Right ventricle myocardium (tissue), 1 donor: Measurements from ENCODE around the genes MFSD13A, ARL3, WBP1L and CALHM1.

DNA sequence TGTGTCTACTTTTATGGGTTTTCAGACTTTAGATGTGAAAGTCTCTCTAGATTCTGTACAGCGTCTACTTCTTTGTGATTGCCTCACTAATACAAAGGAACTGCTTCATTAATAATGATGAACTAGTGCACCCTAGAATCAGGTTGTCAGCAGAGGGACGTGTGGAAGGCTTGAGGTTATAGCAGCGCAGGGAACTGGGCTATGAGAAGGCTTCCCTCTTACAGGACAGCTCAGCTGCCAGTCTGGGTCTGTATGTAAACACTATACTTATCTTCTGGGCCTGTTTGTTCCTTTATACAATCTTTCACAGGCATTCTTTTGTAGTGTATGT lies 768 bp downstream of the GBF1 start:
- PRO-cap, 2 experiments = no peak in any of the 2 experiments

- PRO-cap, 2 experiments = no peak in any of the 2 experiments
Measured at GRCh38 chr10:102291200-102291757, 45.9 kb downstream of the GBF1 start.

DNA sequence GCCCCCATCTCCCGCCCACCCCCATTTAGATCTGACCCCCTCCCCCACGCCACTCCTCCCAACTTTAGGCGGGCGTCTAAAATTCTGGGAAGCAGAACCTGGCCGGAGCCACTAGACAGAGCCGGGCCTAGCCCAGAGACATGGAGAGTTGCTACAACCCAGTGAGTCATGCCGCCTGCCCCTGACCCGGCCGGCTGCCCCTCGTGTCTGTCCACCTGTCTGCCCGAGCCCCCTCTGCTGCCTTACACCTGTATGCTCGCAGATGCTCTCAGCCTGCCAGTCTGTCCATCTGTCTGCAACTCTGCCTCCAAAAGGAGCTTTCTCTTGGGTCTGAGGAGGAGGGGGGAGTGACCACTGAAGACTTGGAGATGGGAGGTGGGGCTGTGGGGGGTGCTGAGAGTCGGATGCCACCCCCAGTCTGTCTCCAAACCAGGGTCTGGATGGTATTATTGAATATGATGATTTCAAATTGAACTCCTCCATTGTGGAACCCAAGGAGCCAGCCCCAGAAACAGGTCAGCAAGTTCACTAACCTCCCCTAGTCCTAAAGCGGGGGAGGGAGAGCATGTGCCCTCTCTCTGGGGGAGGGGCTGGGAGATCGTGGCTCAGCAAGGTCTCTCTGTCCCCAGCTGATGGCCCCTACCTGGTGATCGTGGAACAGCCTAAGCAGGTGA lies 452 bp downstream of the NFKB2 start:
- PRO-cap, 2 experiments = no peak in any of the 2 experiments

GRCh38 chr10:102407743-102408683 lies 10.6 kb downstream of the PSD start:
- PRO-cap, 2 experiments = no peak in any of the 2 experiments

DNA sequence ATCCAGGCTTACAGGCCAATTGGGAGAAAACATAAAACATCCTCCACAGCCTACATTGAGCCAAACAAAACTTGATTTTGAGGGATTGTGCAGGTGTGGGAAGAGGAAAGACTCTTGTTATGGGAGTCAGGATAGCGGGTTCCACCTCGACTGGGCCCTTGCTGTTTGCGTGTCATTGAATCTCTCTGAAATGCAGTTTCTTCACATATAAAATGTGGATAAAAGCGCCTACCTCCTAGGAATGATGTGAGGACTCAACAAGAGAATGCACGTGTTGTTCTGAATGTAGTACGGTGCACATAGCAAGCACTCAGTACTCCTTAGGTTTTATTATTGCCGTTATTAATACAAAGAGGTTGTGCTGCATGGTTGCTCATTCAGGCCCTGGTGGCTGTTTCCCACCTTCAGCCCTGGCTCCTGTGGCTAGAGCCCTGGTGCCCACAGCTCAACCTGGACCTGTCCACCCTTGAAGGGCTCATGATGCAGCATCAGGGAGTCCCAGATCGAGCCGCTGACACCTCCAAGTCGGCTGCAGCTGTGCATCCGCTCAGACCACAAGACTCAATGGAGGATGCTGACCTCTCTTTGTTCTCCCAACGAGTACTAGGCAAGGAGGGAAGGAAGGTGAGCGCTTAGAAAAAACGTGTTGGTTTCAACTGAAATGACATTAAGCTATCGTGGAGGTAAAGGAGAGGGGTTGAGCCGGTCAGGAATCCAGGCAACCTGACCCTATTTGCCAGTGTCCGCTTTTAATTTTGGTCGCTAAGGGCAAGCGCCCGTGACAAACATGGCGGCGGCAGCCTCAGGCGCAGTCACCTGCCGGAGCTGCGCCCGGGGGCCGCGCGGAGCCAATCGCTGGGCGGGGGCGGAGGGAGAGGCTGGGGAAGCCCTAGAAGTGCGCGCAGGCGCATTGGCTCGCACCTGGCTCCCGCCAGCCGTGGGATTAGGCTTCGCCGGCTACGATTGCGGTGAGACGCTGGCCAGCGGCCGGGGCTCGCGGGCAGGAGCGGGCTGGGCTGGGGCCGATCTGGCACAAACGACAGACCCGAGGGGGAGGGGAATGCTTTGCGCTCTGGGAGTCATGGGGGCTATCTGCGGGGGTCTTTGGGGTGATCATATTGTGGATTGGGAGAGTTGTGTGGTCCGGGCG lies at the start of gene MFSD13A:
Gene MFSD13A (plus strand): TSS at position 913 of the 1,150 bp plus-strand sequence.
- PRO-cap, 2 experiments = peak in 2 of 2 experiments; most common plus-strand start position 920 of the sequence (in 2); most common minus-strand start position 787 of the sequence (in 1)

GRCh38 chr10:102504628-102505288 lies 986 bp downstream of the SUFU start:
- PRO-cap, 2 experiments = no peak in any of the 2 experiments

DNA sequence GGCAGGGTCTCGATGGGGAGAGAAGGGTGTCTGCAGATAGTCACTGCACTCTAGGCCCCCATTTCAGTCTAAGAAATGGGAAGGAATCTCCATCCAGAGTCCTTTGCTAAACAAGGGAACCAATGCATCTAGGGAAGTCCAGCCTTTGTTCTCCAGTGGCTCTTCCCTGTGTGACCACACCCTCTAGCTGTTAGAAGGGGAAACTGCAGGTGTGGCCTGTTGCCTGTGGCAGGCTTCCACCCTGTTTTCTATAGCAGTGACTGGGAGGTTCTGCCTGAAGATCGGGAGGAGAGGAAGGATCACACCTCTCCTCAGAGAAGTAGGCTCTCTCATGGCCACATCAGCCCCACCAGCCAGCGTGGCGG lies 47.8 kb upstream of the TRIM8 start:
- PRO-cap, 2 experiments = peak in 1 of 2 experiments; most common plus-strand start position 256 of the sequence (in 1)

DNA sequence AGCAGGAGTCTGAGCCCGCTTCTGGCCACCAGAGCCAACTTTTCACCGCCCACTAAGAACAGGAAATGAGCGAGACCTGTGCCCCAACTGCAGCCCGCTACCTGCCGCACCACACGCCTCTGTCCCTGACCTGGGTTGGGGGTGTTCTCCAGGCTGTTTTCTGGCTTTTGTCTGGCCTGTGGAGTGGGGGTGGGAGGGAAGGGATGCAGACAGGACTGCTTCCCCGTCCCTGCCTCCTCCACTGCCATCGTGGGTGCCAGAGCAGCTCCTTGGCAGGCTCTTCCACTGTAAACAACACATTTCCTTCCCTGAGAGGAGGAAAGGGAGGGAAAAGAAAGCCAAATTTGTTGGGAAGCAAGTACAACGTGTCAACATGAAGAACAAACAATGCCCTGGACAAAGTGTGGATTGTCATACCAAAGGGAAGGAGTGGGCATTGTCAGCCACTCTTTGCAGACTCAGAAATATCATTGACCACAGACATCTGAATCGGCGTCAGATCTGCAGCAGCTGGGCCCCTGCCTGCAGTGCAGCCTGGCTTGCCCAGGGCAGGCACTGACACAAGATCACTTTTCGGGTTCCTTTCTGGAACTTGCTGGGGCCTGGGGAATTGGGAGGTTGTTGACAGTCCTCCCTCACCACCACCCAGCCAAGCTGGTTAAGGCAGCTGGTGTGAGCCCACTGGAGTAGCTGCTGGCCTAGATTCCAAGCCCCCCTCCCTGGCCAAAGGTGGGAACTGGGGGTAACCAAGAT lies 22.7 kb upstream of the TRIM8 start:
- PRO-cap, 2 experiments = no peak in any of the 2 experiments

GRCh38 chr10:102670883-102671223 lies 26.6 kb downstream of the TRIM8 start:
- PRO-cap, 2 experiments = no peak in any of the 2 experiments

DNA sequence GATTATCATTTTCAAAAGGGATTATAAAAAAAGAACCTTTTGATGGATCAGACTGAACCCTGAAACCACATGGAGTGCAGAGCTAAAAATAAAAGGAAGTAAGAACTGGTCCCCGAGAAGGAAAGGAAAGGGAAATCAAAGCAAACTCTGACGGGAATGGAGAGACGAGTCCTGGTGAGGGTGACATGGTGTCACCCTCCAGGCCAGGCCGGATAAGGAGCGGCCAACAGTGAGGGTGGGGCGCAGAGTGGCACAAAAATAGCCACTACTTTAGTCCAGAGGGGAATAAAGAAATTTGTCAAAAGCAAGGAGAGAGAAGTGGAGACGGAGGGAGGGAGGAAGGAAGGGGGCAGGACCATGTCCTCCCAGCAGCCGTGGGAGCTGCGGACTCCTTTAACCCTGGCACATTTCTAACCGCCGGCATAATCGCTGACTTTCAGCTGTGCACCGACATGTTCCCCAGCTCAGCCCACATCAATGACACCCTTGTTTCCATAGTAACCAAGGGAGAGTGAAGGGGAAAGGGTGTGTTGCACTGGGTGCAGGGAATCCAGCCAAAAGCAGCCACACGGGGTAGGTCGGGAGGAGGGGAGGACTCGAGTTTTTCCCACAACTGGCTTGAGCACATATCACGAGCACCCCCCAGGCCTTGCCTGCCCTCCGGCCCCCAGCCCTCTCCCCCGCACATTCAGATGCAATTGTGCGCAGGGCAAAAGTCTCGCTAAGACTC lies 29.7 kb downstream of the TRIM8 start:
- PRO-cap, 2 experiments = peak in 2 of 2 experiments; most common plus-strand start position 301 of the sequence (in 1); most common minus-strand start position 158 of the sequence (in 1)

DNA sequence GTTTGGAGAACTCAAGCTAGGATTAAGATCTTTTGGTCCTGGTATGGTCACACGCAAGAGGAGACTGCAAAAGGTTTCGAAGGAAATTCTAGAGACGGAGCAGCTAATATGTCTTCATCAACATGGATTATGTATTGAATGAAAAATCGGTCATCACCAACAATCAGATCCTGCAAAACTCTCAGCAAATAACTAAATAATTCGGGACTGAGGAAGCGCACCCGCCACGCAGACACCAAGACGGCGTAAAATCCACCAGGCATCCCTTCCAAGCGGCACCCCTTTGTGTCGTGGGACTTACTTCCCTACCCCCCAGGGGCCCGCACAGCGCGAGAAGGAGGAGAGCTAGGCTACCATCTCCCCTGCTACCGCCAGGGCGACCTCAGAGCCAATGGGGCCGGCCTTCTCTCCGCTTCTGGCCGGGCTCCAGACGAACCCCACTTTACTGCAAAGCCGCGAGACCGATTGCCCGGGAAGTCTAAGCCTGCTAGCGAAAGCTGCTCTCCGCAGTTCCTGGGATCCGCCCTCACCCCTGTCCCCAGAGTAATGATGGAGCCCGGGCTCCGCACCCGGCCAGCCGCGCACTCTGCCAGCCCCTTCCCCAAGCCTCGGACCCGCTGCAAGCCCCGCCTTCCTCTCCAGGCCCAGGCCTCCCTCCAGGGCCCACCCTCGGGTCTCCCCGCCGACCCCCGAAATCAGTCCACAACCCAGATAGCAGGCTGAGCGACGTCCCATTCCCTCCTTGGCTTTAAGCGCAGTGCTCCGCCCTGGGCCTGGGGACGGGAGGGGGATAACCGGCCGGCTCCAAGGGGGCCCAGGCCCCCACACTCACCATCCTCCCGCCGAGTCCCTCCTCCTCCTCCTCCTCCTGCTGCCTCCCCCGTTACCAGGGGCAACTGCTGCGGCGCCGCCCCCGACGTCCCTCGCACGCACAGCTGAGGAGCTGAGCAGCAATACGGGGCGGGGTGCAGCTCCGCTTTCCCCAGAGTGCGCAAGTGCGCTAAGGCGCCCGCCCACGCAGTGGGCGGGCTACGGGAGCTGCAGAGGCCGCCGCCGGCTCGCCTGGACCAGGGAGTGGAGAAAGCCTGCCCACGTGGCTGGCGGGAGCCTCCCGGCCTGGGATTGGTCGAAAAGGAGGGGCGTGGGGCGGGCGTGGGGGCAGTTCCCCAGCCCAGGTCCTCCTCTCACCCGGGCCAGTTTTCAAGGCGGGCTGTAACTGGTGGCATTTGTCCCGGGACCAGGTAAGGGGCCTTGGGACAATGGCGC lies at the start of gene ARL3:
Gene ARL3 (minus strand): TSS at position 957 of the 1,266 bp plus-strand sequence.
- PRO-cap, 2 experiments = peak in 2 of 2 experiments; most common plus-strand start position 537 of the sequence (in 1); most common minus-strand start position 588 of the sequence (in 2)

- PRO-cap, 2 experiments = peak in 2 of 2 experiments; most common plus-strand start chr10:102743986 (in 2)
Measured at GRCh38 chr10:102743389-102744261, at the start of gene WBP1L. WBP1L (plus strand) TSS chr10:102743948.

DNA sequence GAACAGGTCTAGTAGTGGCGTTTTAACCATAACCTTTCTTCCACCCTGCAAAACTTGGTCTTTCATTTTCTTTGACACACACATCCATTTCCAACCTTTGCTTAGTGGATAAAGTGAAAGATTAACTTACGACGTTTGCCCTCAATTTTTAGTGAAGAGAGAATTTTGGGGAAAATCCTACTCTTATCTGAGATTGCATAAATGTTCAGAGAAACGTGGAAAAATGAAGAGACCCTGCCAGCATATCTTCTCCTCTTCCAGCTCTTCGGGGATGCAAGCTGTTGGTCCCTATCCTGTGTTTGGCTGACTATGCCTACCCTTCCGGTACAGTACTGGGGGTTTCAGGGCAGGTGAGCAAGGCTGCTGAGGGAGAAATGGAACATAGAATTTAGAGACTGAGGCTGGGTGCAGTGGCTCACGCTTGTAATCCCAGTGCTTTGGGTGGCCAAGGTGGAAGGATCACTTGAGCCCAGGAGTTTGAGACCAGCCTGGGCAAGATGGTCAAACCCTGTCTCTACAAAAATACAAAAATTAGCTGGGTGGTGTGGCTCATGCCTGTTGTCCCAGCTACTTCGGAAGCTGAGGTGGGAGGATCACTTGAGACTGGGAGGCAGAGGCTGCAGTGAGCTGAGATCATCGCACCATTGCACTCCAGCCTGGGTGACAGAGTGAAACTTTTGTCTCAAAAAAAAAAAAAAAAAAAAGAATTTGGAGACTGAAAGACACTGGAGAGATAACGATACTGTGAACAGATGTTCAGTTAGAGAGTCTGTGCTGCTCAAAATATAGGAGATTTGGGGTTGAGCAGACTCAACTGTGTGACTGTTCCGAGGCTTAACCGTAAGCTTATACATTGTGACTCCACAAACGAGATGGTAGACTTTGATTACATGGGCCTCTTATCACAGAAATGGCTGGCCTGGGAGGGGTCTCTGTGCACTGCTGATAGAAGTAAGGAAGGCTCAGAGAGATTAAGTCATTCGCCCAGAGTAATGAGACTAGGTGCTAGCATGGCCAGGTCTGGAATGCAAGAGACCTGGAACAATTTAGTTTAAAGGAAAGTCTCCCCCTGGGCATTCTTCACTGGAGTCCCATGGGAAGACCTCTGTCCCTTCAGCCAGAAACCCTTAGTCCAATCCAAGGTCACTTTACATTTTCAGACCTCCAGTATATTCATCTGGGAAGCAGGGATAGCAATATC lies 19.2 kb downstream of the WBP1L start:
- PRO-cap, 2 experiments = no peak in any of the 2 experiments

DNA sequence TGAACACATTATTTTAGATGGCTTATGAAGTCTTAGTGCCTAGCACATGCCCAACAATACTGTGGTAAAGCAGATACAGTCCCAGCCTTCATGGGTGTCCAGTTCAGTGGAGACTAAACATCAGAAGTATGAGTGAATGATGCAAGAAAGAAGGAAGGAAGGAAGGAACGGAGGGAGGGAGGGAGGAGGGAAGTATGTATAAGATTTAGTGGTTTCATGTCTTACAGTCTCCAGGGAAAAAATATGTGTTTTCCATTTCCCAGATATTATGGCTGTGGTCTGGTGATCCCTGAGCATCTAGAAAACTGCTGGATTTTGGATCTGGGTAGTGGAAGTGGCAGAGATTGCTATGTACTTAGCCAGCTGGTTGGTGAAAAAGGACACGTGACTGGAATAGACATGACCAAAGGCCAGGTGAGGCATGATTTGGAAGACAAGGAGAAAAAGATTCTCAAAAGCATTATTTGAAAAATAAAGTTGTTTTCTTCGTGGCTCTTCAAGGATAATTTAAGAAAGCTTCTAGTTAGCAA lies 3.0 kb downstream of the AS3MT start:
- PRO-cap, 2 experiments = no peak in any of the 2 experiments

DNA sequence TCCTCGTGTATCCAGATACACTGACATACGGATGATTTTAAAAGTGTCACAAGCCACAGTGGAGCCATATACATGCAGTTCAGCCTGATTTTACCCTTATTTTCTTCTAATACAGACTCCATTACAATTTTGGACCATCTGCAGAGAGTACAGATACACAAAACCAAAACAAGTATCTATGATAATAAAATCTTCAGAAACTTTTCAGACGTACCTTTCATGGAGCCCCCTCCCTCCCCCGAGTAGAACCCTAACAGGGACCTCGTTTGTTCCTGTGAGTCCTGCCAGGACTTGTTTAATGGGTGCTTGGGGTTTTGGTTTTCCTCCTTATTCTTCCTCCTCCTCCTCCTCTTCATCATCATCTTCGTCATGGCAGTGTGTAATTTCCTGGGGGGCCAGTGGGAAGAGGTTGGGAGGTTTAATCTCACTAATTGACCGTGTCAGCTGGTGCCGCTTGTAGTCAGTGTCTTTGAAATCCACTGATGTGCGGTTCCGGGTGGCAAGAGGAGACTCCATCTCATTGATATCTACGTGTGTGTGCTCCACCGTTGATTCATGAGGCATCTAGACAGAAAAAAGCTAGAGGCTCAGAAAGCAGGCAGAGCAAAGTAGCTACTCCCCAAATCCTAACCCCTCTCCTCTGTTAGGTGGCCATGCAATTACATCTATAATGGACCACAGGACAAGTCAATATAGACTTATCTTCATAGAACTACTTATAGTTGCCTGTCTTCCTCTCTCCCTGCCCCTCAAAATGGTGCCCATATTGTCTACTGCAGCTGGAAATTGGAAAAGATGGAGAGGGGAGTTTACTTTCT lies 103.5 kb downstream of the NT5C2 start:
- PRO-cap, 2 experiments = no peak in any of the 2 experiments

GRCh38 chr10:103287943-103288596 lies 11.1 kb downstream of the INA start:
- PRO-cap, 2 experiments = no peak in any of the 2 experiments

DNA sequence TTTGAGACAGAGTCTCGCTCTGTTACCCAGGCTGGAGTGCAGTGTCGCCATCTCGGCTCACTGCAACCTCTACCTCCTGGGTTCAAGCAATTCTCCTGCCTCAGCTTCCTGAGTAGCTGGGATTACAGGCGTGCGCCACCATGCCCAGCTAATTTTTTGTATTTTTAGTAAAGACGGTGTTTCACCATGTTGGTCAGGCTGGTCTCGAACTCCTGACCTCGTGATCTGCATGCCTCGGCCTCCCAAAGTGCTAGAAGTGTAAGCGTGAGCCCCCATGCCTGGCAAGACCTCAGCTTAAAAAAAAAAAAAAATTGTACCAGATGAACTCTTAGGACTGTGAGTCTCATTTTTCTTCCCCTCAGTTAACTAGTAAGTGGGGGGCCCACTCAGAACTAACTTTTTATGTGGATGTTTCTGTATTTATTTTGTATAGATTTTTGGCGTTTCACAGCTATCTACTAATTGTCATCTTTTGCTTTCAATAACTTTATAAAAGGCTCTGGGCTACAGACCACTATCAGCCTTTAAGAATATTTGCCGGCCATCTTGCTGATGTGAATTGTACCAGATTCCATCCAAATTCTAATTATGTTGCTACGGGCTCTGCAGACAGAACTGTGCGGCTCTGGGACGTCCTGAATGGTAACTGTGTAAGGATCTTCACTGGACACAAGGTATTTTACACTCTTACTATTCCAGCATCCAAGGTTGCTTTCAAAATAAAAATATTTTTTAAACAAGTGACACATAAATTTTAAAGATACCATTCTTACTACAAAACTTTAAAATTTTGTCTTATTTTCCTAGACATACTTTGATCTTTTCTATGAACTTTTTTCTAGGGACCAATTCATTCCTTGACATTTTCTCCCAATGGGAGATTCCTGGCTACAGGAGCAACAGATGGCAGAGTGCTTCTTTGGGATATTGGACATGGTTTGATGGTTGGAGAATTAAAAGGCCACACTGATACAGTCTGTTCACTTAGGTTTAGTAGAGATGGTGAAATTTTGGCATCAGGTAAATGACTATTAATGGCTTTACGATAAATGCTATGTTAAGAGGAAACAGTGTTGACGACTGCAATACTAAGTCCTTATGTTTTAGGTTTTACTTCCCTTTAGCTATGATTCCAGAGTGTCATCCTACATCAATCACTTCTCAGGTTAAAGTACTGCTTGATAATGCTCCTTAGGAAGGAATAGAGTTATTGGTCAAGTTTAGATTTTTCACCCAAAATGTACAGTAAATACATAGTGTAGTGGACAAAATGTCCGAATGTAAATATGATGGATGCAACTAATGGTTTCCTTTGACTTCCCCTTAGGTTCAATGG lies 9.1 kb downstream of the ATP5MK start:
- PRO-cap, 2 experiments = no peak in any of the 2 experiments

DNA sequence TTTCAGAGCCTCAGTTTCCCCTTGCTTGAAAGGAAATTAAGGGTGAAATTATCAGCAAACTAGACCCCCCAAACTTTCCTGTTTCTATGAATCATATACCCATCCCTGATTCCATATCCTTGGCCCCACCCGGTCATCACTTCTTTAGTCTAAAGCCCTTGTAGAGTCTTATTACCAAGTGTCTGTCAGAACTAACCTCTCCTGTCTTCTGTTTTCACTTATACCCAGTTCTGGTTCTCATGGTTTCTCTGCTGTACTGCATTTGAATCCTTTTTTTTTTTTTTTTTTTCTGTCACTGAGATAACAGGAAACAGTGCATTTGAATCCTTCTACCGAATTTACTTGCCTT lies 490 bp downstream of the PDCD11 start:
- PRO-cap, 2 experiments = no peak in any of the 2 experiments

DNA sequence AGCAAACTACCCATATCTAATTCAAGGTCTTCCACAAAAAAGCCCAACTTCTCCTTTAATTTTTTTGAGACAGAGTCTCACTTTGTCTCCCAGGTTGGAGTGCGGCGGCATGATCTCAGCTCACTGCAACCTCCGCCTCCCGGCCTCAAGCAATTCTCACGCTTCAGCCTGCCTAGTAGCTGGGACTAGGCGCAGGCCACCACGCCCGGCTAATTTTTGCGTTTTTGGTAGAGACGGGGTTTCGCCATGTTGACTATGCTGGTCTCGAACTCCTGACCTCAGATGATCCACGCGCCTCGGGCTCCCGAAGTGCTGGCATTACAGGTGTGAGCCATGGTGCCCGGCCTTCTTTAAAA lies 940 bp downstream of the PDCD11 start:
- PRO-cap, 2 experiments = no peak in any of the 2 experiments

- PRO-cap, 2 experiments = no peak in any of the 2 experiments
Measured at GRCh38 chr10:103458587-103459202, at the start of gene CALHM1. CALHM1 (minus strand) TSS chr10:103458900.